PFSK-1 (cell line): Measurements from ENCODE around the genes KRT10, KRT20, KRTAP2-4, KRTAP4-1, KRT34, KRT37, KRT36 and KRT15.

GRCh38 chr17:40499434-40500335, 1.7 kb downstream of the TNS4 start:
- RRBS: 3% methylated on average over 3 of the region's 24 CpGs

DNA sequence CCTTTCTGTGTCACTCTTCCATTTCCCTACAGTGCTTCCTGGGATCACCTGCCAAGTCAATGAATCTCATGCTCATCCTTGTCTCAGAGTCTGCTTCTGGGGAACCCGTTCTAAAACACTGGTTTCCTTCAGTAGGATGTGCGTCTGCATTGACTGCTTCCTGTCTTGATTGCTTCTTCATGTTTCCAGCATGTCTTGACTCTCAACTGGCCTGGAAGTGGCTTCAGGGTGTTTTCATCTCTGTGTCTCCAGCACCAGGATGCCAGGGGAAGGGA, 13.9 kb upstream of the TNS4 start:
- RRBS: no CpG with 5 or more reads among the region's 2 CpGs

DNA sequence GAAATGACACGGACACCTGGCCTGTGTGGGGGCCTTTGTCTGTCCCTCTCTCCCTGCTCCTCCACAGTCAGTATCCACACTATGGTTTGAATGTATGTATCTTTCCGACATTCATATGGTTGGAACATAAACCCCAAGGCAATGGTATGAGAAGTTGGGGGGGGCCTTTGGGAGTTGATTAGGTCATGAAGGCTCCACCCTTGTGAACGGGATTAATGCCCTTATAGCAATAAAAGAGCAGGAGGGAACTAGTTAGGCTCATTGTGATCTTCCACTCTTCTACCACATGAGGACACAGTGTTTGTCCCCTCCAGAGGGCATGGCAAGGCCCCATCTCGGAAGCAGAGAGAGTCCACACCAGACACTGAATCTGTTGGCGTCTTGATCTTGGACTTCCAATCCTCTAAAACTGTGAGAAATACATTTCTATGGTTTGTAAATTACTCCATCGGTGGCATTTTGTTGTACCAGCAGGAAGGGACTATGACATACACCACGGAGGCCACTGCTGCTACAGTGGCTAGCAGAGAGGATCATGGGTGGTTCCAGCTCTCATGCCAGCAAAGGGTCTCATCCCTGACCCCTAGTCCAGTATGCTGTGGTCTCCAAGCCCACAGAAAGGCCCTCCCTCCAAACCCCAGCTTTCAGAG, 12.4 kb downstream of the CCR7 start:
- RRBS: no CpG with 5 or more reads among the region's 7 CpGs

DNA sequence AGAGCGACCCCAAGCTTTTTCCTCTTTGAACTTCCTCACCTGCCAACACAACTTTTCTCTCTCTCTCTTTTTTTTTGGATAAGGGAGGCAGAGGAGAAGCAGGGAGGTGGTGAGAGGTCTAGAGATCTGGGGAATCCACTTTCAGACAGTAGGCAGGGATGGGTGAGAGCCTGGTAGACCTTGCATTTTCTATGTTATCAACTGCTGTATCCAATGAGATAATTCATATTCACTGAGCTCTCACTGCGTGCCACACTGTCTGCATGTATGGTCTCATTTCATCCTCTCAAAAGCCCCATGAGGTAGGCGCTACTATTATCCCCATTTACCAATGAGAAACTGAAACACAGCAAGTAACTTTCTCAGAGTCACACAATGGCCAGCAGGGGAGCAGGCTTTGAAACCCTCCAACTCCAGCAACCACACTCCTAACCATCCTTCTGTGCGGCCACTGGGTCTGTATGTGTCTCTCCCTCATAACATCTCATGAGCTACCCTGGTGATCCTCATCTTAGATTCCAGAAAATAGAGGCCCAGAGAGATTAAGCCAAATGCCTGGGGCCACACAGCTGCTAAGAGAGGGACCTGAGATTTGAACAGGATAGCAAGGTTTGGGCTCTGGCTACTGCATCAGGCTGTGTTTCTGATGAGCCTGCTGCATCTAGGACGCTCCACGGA, 3.4 kb downstream of the CCR7 start:
- RRBS: no CpG with 5 or more reads among the region's 6 CpGs

DNA sequence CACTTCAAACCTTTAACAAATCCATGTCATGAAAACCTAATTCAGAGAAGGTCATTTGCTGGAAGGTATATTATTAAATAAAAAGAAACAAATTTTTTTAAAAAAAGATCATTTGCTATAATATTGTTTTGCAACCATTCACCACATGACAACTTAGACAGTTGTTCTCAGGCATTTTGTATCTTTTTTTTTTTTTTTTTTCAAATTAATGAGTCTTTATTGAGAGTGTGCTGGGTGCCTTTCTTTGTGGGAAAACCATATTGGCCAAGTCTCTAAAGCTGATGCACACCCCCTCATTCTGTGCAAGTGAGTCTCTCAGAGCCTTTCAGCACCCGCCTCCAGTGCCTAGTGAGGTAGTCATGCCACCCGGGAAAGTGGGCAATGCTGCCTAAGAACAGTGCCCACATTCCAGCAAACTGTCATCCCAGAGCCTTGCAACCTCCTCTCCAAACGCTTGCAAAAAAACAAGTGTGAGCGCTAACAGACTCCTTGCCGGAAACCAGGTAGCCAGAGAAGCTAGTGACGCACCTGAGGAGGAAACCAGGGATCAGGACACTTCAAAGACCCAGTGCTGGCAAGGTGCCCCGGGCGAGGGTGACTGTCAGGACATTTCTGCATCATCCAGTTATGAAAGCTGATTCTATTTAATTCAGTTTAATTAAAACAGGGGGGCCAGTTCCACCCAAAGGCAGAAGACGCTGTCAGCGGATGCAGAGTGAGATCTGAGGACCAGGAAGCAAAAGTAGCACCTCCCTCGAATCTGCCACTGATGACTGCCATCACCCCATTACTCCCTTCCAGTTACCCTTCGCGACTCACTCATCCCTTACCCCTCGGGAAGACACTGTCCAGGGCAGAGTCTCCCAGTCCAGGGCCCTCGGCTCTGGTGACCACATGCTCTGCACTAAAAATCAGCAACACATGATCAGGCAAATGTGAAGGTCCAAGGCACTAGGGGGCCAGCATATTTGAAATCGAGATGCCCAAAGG, 34.9 kb downstream of the SMARCE1 start:
- RRBS: 12% methylated on average over 3 of the region's 16 CpGs

DNA sequence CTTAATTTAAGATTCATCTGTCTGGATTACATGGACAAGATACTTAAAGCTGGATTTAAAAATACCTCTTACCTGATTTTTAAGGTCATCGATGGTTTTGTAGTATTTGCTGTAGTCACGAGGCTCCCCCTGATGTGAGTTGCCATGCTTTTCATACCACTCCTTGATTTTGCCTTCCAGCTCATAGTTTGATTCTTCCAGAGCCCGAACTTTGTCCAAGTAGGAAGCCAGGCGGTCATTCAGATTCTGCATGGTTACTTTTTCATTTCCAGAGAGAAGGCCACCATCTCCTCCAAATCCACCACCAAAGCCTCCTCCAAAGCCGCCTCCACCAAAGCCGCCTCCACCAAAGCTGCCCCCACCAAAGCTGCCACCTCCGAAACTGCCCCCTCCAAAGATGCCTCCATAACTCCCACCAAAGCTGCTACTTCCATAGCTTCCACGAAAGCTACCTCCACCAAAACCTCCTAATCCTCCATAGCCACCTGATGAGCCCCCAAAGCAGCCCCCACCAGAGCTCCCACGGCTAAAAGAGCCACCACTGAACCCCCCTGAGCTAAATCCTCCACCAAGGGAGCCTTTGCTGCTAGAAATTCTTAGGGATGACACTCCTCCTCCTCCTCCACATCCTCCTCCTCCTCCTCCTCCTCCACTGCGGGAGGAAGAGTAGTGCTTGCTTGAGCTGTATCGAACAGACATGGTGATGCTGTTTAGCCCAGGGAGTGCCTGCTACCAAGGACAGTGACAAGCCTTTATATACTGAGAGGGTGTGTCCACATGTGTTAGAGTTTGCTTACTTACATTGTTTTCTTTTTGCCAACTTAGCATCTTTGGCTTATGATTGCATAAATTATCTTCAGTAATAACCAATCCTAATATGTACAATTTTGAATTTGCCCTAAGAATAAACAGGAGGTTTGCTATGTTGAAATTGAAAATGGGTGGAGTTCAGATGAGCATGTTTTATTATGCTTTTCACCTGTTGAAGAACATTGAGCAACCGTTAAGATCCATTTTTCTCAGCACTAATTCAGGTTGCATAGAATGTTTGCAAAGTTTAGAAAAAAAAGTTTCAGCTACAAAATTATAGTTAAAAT, at the start of gene KRT10:
KRT10 (minus strand) TSS at position 728 of the 1,097 bp plus-strand sequence.
- RRBS: no CpG with 5 or more reads among the region's 12 CpGs

DNA sequence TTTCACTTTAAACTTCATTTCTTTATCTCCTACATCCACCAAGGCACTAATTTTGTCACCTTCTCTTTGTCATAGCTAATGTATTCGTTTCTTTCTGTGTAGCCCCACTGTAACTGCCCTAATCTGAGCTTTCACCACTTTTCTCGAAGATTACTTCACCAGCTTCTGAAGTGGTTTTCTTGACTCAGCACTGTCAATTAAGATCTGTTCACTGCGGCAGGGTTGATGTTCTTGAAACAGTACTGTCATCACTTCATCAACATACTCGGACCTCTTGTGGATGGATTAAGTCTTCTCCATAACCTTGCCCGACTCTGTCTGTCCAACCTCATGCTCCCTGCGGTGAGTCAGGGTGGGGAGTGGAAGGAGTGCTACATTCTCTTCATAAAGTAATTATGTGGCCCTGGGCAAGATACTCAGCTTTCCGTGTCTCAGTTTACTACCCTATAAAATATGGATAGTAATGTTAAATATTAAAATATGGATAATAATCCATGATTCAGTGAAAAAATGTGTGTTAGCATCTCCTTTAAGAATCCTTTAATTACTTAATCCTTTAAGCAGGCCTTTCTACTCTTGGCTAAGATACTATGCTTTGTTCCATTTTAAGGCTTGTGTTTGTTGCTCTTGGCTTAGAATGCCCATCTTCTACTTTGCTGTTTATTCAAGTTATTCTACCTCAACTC, 5.7 kb upstream of the KRT10 start:
- RRBS: no CpG with 5 or more reads among the region's 7 CpGs

GRCh38 chr17:40884572-40885708, at the start of gene KRT20:
KRT20 (minus strand) TSS chr17:40885242.
- RRBS: no CpG with 5 or more reads among the region's 23 CpGs

GRCh38 chr17:40904578-40904987, 19.5 kb upstream of the KRT20 start:
- RRBS: no CpG with 5 or more reads among the region's 3 CpGs

DNA sequence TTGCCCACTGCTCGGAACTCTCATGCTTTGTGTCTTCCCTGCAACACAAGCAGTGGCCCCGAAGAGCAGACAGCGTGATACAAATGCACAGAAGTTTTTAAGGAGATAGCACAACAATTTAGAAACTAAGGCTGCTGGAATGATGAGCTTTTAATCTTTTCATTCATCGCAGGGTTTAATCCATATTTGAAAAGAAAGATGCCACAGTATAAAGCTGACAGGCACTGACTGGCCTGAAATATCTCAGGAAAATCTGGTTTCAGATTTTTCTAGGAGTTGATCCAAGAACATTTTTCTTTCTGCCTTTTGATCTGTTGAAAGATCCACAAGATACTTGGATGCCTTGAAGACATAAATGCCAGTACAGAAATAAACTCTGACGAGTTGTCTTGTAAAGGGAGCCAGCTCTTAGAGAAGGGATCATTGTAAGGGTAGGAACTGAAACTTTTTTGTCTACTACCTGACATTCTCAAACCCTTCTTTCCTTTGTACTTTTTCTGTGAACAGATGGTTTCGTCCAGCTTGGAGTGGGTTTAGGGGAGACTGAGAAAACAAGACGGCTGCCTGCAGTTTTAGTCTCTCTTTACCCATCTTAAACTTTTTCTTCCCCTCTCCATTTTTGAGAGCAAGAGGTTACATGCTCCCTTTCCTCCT, 25.4 kb upstream of the KRT20 start:
- RRBS: no CpG with 5 or more reads among the region's 7 CpGs

DNA sequence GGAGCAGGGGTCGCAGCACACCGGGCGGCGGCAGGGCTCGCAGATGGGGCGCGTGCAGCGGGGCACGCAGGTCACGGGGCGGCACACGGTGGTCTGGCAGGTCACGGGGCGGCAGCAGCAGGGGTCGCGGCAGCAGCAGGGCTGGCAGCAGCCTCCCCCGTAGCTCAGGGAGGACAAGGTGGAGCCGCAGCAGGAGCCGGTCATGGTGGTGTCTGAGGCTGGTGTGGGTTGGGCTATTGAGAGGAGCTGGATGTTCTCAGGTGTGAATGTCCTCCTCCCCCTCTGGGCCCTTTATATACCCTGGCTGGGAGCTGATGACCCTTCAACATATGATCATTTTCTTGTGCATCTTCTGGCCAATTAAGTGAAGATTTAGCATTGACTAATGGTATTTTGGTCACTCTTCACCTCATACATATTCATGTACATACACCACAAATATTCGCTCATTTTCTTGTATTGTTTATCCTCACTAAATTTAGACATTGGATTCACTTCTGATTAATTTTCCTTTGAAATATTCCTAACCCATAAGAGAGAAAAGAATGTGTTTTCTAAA, at the start of gene KRTAP2-4:
KRTAP2-4 (minus strand) TSS at position 238 of the 559 bp plus-strand sequence.
- RRBS: no CpG with 5 or more reads among the region's 20 CpGs

DNA sequence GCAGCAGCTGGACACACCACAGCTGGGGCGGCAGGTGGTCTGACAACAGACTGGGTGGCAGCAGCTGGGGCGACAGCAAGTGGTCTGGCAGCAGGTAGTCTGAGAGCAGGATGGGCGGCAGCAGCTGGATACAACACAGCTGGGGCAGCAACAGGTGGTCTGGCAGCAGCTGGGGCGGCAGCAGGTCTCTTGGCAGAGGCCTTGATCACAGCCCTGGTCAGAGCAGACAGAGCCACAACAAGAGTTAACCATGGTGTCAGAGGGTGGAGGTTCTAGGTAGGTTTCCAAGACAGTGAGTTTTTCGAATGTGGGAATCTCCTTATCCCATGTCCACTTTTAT, at the start of gene KRTAP4-1:
KRTAP4-1 (minus strand) TSS at position 309 of the 340 bp plus-strand sequence.
- RRBS: no CpG with 5 or more reads among the region's 5 CpGs

DNA sequence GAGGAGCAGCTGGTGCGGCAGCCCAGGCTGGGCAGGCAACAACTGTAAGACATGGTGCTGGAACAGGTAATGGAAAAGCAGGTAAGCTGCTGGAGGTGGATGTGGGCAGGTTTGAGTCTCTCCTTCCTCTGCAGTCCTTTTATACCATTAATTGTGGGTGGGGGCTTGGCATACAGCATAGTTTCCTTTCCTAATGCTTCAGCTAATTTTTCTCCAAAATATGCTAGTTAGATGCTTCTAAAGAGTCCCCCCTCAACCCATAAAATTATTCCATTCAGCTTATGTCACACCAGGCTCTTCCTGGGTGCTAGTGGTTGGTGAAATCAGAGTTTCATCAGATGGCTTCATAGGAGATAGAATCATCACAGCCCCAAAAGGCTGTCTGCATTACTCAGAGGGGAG, at the start of gene KRT34:
KRT34 (minus strand) TSS at position 113 of the 402 bp plus-strand sequence.
- RRBS: no CpG with 5 or more reads among the region's 1 CpG

GRCh38 chr17:41424403-41424856, at the start of gene KRT37:
KRT37 (minus strand) TSS chr17:41424585.
- RRBS: no CpG with 5 or more reads among the region's 2 CpGs

GRCh38 chr17:41489807-41490275, at the start of gene KRT36:
KRT36 (minus strand) TSS chr17:41489910.
- RRBS: no CpG with 5 or more reads among the region's 4 CpGs

DNA sequence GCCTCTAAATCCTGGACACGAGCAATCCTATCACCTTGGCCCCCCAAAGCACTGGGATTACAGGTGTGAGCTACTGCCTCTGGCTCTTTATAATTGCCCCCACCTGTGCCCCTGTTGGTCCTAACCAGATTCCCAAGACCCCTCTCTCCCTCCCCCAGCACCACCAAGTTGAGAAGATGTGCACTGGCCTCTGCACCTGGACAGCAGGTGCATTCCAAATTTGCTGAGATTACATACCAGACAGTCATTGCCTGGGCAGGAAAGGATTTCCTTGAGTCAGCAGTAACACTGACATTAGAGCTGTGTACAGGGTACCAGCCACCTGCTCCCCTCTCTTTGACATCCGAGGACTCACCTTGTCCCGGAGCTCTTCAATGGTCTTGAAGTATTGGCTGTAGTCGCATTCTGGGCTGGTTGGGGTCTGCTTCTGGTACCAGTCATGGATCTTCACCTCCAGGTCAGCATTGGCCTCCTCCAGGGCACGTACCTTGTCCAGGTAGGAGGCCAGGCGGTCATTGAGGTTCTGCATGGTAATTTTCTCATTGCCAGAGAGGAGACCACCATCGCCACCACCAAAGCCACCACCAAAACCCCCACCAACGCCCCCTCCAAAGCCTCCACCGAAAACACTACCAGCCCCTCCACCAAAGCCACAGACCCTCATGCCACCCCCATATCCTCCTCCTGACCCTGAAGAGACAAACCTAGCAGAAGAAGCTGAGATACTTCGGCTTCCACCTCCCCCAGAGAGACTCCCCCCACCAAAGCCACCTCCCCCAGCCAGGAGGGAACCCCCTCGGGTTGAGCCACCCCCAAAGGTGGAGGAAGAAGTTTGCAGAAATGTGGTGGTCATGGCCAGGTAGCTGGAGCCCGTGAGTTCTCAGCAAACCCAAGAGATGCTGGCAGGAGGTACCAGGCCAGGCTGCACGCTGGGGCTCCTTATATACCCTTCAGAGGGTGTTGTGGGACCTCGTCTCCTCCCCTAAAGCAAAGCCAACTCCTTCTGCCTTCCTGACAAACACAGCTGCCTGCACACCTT, at the start of gene KRT15:
KRT15 (minus strand) TSS at position 916 of the 1,039 bp plus-strand sequence.
- RRBS: no CpG with 5 or more reads among the region's 14 CpGs

DNA sequence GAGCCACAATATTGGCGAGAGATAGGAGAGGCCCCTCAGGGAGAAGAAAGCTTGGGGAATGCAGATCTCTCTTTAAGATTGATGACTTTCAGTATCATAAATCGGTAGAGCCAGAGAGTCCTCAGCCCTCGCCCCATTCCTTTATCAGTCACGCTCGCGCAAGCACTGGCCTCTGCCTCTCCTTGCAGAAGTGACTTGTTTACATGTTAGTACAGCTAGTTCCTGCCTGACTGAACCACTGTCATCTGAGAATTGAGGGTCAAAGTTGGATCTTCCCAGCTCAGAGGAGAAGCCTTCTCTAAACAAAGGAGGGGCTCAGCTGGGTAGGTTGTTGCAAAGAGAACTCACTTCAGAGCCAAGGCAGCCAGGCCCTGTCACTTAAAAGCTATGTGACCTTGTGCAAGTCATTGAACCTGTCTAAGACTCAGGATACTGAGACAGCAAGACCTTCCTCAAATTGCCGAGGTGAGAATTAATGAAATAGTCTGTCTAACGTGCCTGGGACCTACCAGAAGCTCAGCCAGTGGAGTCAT, 21.6 kb upstream of the KRT19 start:
- RRBS: no CpG with 5 or more reads among the region's 8 CpGs

DNA sequence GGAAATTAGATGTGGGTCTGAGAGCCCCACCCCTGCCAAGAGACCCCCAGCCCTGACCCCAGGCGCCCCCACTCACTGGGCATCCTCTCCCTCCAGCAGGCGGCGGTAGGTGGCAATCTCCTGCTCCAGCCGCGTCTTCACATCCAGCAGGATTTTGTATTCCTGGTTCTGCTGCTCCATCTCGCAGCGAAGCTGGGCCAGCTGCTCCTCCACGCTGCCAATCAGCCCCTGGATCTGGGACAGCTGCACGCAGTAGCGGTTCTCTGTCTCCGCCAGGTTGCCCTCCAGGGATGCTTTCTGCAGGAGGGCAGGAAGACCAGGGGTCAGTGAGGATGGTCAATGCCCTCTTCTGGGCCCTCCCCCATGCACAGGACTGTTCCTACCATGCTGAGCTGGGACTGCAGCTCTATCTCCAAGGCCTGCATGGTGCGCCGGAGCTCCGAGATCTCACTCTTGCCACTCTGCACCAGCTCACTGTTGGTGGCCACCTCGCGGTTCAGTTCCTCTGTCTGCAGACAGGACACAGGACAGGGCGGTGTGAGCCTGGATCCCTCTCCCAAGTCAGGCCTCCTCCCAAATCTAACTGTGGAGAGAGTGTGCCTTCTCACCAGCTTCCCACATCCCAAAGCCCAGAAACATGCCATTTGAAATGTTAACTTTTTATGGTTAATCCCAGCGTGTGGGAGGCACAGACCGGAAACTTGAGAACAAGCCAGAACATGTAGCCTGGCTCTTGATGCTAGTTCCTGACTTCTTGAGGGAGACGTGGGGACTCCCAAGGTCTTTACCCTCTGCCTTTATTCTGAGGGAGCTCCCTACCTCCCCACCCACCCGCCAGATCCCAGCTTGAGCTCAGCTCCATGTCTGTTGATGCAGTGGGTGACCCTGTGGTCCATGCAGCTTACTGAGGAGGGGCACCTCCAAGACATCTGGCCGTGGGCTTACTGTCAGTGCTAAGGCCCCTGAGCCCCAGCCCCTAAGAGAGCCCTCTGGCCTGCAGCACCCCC, 3.5 kb downstream of the KRT17 start:
- RRBS: no CpG with 5 or more reads among the region's 22 CpGs

- RRBS: no CpG with 5 or more reads among the region's 23 CpGs
These were observed 363 bp upstream of the EIF1 start for GRCh38 chr17:41688307-41688737.